HL-60 (cell line): Measurements from ENCODE around the genes STX16 and GNAS.

DNA sequence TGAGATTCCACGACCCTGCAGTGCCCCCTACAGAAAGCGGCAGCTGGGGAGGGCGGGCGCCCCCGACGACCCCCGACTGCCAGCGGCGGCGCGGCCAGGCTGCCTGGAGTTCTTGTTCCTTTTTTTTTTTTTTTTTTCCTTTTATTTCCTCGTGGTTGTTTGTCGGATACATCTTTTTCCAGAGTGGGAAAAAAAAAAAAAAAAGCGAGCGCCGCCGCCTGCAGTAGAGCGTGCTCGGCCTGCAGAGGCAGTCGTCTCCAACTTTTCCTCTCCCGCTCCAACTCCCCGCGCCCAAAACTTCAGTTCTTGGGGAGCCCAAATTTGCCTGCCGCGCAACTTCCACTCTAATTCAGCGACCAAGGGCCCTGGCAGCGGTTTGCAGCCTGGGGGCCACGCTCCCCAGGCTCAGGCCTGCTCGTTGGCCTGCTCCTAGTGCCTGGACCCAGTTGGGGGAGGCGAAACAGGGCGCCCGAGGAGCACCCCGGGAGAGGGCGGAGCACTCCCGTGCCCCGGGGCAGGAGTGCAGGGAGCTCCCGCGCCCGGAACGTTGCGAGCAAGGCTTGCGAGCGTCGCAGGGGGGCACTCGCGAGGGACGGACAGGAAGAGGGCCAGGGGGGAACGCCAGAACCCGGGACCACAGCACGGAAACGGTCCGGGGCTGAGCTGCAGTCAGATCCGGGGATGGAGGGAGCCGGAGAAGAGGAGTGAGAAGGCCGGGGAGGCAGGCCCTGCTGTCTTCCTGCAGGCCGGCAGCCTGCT lies at the start of gene STX16:
STX16 (plus strand) TSS at position 672 of the 759 bp plus-strand sequence.
- RRBS = 2% methylated on average over 6 of the region's 56 CpGs

DNA sequence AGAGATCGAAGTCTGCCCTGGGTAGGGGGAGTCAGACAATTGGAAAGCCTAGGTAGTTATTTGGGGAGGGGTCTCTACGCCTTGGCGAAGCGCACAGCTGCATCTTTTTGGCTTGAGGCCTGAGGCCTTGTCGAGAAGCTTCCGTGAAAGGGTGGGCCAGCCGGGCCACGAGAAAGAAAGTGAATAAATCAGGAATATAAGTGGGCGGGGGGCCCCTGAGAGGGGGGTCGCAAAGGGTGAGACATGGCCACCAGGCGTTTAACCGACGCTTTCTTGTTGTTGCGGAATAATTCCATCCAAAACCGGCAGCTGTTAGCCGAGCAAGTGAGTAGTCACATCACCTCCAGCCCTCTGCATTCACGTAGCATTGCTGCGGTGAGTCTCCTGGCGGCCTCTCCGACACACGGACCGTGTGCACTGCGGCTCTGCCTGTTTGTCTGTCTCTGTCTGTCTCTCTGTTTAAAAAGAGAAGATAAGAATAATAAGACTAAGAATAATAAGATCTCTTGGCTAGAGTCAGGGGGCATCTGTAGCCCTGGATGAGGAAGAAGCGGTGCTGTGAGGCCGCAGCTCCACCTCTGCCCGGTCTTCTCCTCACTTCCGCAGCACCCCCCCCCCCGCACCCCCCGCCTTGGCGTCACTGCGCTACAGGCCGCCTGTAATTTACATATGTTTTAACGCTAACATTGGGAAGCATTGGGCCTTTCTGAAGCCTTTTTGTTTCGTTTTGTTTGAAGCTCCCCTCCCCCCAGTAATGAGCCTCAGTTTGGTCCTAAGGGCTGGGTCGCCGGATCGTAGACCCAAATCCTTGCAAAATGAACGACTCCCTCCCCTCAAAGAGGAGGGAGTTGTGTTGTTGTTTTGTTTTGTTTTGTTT lies 919 bp downstream of the STX16 start:
- RRBS = no CpG with 5 or more reads among the region's 38 CpGs

GRCh38 chr20:58691555-58692417 lies 814 bp upstream of the NPEPL1 start:
- RRBS = 6% methylated on average over 2 of the region's 18 CpGs

DNA sequence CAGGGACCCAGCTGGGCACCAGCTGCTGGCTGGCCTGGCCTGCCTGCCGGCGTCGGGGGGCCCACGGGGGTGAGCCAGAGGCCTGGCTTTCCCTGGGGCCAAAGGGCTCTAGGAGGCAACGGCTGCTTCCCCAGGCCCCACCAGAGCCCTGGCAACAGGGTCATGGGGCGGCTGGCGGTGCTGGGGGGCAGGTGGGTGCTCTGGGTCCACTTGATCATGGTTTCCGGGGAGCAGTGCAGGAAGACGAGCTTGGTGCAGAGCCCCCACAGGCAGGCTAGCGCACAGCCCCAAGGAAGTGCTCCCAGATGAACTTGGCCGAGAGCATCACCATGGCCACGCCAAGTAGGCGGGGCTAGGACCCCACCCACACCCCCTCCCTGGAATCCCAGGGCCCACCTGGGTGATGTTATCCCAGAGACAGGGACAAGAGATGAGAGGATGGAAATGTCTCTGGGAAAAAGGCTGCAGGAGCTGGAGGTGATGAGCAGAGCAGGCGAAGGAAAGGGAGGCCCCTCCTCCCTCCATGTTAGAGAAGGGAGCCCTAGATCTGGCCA lies 24.5 kb downstream of the NPEPL1 start:
- RRBS = no CpG with 5 or more reads among the region's 14 CpGs

DNA sequence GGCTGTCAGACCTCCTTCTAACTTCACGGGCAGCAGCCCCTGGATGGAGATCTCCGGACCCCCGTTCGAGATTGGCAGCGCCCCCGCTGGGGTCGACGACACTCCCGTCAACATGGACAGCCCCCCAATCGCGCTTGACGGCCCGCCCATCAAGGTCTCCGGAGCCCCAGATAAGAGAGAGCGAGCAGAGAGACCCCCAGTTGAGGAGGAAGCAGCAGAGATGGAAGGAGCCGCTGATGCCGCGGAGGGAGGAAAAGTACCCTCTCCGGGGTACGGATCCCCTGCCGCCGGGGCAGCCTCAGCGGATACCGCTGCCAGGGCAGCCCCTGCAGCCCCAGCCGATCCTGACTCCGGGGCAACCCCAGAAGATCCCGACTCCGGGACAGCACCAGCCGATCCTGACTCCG lies 37.1 kb upstream of the GNAS start:
- RRBS = 58% methylated on average over 17 of the region's 30 CpGs

DNA sequence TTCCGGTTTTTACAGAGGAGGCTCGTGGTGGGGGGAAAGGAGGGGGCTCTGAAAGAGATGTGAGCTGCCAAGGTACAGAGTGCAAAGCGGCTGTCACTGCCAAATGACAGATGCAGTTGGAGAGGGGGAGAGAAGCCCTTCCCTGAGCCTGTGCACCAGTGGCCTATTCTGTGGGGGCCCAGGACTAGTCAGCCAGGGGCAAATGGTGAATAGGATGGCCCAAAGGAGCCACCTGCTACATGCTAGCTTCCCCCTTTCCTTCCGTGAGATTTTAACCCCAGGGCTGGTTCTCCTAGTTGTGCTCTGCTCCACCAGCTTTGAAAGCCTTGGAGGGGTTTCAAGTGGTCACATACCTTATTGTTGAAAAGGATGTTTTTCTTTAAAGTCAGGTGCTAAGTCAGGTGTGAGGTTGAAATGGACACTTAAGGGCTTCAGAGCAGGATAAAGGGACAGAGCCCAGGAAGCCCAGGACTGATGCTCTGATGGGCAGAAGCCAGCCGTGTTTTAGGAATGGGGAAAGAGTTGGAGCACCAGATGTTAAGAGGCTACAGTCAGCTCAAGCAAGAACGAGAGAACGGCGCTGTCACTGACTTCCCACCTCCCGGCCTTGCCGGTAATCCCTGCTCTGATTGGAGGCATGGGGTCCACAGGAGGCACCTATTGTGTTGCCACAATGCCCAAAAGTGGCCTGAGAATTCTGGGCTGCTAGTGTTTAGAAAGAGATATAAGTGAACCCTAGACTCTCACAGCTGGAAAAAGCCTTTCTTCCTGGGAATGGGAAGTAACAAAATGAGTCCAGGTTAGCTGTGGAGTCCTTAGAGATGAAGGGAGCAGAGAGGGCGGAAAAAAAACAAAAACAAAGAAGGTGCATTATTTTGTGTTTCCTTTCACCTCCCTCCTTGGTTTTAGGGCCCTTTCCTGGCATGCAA lies 13.8 kb upstream of the GNAS start:
- RRBS = no CpG with 5 or more reads among the region's 11 CpGs

GRCh38 chr20:58888536-58889703 lies 2.3 kb upstream of the GNAS start:
- RRBS = 25% methylated on average over 46 of the region's 126 CpGs

GRCh38 chr20:58891212-58891881 lies at the start of gene GNAS:
TSS of gene GNAS (plus strand) at chr20:58891421.
- RRBS = 3% methylated on average over 27 of the region's 104 CpGs

- RRBS = 3% methylated on average over 46 of the region's 89 CpGs
Measured at GRCh38 chr20:58891882-58892889, 965 bp downstream of the GNAS start.

DNA sequence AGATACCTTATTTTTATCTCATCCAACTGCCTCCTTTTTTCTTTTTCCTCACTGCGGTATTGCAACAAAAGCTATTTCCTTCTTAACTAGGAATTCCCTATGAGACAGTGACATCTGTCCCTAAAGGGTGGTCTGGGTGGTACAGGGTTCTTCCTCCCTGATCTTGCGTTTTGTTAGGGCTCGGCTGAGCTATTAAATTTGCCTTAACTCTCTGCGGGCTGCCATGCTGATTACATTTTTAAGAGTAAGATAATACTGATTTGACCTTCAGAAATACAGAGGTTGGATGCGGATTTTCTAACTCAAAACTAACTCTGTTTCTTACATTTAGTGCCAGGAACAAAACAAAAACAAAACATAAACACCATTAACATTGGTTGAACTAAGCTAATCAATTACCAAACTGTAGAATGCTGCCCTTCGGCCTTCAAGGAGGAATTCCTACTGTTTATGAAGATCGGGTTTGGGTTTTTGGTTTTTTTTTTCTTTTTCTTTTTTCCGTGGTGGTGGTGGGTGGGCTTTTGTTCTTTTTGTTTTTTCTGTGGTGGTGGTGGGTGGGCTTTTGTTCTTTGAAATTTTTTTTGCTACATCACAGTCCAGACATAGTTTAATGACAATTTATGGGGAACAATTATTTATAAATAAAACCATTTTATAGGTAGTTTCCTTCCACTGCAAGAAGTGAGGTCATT lies 6.7 kb downstream of the GNAS start:
- RRBS = no CpG with 5 or more reads among the region's 8 CpGs

DNA sequence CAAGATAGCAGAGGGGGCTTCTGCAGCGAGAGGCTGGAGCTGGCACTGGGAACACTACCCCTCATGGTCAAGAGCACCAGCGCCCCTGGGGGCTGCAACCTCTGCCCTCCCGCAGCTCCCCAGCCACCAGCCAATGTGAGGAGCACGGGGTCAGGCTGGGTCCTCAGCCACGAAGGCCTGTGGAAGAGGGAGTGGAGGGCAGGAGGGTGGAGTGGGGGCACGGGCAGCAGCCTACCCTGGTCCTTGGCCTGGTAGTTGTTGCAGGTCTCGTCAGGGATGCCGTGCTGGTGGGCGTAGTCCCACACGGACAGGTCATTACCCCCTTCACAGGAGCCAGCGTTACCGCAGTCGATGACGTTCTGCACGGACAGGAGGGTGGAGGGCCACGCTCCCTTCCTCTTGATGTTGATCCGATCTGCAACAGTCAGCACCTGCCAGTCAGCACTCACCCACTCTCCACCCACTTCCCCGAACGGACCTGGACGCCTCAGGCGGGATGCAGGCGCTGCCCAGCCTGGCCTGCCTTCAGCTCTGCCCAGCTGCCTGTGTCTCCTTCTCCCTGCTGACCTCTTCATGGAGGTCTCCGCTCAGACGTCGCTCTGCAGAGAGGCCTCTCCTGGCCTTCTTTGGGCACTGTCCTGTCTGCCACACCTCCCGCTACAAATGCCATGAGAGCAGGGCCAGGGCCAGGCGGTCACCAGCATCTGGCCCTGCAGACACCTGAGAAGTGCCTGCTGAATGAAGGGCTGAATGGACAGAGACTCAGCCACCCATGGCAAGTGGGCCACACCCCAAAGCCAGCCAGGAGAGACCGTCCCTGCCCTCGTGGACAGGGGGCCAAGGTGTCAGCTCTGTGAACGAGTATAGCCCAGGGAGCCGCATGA lies 5.6 kb downstream of the CTSZ start:
- RRBS = no CpG with 5 or more reads among the region's 31 CpGs

GRCh38 chr20:59179105-59179682 lies 15.6 kb downstream of the ZNF831 start:
- RRBS = no CpG with 5 or more reads among the region's 13 CpGs

- RRBS = 40% methylated on average over 20 of the region's 62 CpGs
Measured at GRCh38 chr20:59605144-59605867, 966 bp downstream of the PHACTR3 start.

DNA sequence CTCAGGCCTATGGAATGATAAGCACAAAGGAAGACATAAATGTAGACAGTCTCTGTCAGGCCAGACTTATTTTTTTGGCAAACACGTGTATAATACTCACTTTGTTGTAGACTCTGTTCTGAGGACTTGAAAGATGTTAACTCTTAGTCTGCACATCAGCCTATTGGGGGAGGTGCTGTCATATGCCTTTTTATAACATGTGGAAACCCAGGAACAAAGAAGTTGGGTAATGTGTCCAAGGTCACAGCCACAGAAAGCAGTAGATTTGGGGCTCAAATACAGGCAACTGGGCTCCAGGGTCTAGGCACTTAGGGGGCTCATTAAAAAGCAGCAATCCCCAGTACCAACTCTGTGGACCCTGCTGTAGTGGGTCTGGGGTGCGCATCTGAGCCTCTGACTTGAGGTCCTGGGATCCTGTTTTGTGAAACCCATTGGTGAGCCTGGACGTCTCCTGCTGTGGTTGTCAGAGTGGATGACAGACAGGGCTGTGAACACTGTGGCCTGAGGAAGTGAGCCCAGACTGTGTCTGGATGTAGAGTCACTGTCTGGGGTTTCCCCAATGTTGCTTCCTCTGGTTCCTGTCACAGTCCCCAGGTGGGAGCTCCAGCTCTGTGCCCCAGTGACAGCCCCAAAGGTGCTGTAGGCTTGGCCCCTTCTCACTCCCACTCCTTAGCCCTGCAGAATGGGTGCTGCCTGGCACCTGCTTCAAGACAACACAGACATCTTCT lies 50.1 kb downstream of the CDH26 start:
- RRBS = no CpG with 5 or more reads among the region's 3 CpGs

GRCh38 chr20:61253613-61254625 lies 1.9 kb downstream of the CDH4 start:
- RRBS = 6% methylated on average over 20 of the region's 68 CpGs

- RRBS = no CpG with 5 or more reads among the region's 33 CpGs
Measured at GRCh38 chr20:61437003-61438172, 185.3 kb downstream of the CDH4 start.

DNA sequence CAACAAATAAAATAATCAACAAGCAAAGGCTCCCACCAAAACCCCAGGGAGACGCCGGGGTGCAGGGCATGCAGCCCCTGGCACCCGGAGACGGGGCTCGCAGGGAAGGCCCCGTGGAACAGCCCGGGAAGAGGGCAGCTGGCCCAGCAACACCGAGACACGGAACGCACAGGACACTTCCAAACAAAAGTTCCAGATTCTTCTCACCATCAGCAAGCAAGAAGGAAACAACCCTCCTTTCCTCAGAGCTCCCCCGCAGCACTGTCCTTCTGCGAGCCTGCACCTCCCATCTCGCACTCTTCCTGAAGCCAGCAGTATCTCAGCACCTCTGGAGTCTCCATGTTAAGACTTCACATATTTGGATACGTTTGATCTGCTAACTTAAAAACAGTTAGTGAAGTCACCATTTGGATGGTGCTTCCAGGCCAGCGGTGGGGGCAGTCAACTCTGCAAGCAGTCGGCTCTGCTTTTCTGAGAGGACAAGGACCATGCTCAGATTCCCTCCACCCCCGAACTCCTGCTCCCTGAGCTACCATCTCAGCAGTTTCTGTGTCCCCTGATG lies 33.8 kb downstream of the TAF4 start:
- RRBS = 95% methylated on average over 5 of the region's 17 CpGs

DNA sequence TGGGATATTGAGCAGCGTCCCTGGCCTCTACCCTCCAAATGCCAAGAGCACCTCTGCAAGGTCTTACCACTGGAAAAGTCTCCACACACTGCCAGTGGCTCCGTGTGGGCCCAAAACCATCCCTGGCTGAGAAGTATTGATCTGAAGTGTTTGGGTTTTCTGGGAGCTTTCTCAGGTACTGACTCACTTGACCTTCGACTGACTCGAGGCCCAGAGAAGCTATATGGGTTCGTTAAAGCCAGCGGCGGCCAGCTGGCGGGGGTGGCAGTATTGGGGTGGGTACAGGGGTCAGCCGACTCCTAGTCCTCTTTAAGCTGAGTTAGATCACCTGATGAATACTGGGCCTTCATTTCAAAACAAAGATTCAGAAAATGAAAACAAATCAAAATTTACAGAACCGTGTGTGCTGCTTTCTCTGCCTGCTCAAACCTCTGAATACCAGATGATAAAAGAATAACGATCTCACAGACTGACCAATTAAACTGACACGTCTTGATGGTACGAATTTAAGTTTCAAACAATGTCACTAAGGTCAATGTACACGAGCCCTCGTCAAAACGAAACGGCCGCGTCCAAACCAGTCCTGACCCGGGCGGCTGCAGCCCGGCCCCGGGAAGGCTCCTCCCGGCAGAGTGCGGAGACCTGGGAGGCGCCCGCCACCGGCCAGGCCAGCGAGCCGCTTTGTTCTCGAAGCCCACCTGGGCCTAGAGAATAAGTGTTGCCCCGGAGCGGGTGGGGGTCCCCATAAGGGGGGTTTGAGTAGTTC lies 1.0 kb downstream of the PSMA7 start:
- RRBS = 3% methylated on average over 6 of the region's 33 CpGs

GRCh38 chr20:62201440-62202144 lies 18.5 kb downstream of the HRH3 start:
- RRBS = no CpG with 5 or more reads among the region's 29 CpGs

DNA sequence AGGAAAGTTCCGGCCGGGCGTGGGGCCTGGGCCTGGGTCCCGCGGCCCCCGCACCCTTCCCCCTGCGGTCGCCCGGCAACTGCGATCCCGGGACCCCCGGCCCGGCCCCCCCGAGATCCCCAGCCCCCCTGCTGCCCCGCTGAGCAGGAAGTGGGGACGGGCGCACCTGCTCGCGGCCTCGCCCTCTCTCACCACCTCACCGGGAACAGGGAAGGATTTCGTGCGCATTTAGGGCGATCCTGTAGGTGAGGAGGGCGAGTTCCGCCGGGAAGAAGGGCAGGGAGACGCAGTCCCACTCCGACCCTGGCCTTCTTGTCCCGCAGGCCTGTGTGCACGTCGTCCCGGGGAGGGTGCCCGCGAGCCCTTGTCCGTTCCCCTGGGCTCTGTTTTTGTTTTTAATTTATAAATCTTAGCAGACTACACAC lies 512 bp downstream of the OSBPL2 start:
- RRBS = 5% methylated on average over 26 of the region's 36 CpGs